ENCODE measurements around a stretch of chr15.

GRCh38 chr15:95684372-95685431 lies 645.8 kb upstream of the NR2F2 start:
- RAMPAGE, long total RNA, result no peak
- RRBS, result no CpG with 5 or more reads among the region's 4 CpGs

DNA sequence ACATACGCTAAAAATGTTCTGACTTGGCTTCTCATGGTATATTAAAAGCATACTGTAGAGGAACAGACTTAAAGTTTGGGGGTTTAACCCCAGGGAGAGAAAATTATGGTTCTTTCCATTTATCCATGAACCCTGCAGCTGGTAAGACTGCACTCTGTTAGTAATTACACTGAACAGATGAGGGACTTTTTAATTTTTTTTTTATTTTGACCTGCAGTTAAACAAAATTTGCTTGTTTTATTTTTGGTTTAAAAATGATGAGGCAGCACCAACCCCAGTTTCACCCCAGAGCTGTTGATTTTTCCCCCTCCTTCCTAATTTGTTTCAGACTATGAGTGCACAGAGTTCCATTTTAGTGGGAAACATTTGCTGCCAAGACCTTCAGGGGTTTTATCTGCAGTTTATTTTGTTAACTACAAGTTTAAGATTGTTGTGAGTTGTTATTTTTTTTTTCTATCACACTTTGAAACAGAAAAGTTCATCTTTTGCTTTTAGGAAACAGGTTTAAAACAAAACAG lies 455.9 kb upstream of the NR2F2 start:
- RAMPAGE, long total RNA, result no peak
- RRBS, result no CpG with 5 or more reads among the region's 1 CpG

- RAMPAGE, long total RNA, result no peak
- RRBS, result no CpG with 5 or more reads among the region's 11 CpGs
Observed at GRCh38 chr15:95930717-95931495, 399.6 kb upstream of the NR2F2 start.

DNA sequence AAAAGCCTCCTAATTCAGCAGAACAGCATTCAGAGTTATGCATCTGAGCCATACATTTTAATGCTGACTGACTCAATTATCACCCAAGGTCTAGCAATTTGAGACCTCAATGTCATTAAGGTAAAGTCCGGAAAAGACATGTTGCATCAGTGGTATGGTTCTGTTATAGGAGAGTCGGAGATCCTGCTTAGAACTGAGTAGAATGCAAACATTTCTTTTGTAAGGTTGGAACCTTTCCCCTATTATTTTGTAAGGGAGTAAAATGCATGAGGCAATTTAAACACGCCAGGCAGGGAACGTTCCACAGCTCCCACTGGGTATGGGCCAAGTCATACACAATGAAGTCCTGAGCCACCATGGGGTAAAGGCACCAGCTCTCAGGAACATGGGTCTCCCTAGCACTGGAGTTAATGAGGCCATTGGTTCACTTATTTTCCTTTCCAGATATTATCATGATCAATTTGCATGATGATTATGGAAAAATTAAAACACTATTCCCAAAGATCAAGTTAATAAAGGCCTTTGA lies 116.6 kb upstream of the NR2F2 start:
- RAMPAGE, long total RNA, result no peak
- RRBS, result no CpG with 5 or more reads among the region's 4 CpGs

DNA sequence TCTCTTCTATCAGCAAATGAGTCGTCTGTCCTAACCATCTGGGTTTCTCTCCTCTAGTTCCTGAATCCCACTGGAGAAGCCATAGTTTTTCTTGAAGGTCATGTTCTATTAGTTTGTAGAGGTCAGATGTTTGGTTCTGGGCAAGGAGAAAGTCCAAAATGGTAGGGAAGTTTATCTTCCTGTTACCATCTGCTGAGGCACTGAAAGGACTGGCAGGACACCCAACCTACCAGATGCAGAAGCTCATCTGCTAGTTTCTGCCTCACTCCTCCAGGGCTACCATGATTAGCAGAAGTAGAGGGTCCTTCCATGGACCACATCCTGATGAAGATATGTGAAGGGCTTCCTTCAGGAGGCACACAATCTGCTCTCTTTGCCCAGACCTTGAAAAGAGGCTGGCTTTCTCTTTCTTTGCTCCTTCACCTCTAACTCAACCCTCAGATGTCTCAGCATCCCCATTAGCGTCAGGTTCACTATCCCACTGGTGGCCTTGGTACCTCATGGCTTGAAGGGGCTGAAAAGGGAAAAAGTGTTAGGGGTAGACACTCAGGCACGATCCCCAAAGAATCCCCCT lies 85.7 kb upstream of the NR2F2 start:
- RAMPAGE, long total RNA, result no peak
- RRBS, result no CpG with 5 or more reads among the region's 3 CpGs

DNA sequence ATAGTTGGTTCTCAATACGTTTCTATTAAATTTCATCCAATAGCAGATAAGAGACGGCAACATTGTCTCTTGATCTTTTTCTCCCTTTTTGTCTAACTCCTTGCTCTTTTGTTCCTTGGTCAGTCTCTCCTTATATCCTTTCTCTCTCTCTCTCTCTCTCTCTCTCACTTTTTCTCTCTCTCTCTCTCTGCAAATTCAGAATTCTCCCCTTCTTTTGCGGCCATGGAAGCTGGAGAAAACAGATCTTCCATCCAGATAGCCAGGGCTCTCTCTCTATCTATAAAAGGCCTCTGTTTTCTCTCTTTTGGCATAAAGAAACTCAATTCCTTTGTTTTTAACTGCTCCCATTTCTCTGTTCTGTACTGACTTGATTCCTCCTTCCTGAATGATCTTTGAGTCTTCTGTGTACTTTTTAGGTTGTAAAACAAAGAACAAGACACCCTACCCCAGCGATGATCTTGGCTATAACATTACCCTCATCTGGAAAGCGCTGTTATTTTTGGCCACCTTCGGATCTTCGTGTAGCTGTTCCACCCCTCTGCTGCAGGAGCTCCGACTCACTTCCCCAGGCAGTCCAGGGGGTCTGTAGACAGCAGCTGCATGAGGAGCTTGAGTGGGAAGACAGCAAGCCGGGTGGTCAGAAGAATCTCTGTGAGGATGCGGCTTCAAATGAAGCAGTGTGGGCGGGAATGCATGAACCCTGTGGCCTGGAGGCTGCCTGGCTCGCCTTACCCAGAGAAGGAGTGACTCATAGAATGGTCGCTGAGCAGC lies 45.5 kb upstream of the NR2F2 start:
- RAMPAGE, long total RNA, result no peak
- RRBS, result no CpG with 5 or more reads among the region's 13 CpGs

DNA sequence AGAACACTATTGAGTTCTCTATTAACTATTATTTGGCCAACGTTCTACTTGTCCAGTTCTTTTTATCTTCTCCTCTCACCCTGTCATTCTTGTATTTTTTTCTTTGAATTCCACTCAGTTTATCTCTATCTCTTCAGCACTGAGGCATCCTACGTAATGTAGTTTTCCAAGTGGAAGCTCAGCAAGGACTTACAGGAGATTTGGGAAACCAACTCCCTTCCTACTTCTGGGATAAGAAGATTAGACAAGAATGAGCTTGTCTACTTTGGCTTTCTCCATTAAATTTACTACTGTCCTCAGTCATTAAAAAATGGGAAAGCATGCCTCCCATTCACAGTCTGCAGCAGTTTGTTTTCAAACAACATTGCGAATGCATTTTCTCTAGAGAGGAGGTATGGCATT lies 21.3 kb upstream of the NR2F2 start:
- RAMPAGE, long total RNA, result no peak
- RRBS, result no CpG with 5 or more reads among the region's 3 CpGs

- RAMPAGE, long total RNA, result no peak
- RRBS, result 1% methylated on average over 3 of the region's 9 CpGs
Observed at GRCh38 chr15:96320989-96321247, 9.6 kb upstream of the NR2F2 start.

GRCh38 chr15:96340349-96341162 lies 10.1 kb downstream of the NR2F2 start:
- RAMPAGE, long total RNA, result no peak
- RRBS, result under 1% methylated on average over 7 of the region's 53 CpGs

DNA sequence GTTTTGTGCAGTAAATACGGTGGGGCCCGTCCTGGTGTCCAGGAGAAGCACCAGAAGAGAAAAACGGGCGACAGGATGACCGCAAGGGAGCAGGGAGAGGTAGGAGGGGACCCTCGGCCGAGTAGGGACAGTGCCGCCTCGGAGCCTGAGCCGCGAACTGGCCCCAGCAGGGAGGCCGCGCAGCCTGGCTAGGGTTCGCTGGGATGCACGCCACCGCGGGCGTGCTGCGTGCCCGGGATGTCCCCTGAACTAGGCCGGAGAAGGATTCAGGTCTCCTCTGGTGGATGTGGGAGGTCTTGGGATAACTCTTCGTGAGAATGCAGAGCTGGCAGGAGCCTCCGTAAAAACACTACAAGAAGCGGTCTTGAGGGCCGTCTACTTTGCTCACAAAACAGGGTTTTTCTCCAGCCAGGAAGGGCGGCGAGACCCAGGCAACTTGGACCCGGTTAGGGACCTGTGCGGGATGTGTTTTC lies 35.3 kb downstream of the NR2F2 start:
- RAMPAGE, long total RNA, result no peak
- RRBS, result 3% methylated on average over 2 of the region's 29 CpGs

- RAMPAGE, long total RNA, result no peak
- RRBS, result 3% methylated on average over 6 of the region's 33 CpGs
Observed at GRCh38 chr15:97652787-97653359, 307.6 kb upstream of the ARRDC4 start.

DNA sequence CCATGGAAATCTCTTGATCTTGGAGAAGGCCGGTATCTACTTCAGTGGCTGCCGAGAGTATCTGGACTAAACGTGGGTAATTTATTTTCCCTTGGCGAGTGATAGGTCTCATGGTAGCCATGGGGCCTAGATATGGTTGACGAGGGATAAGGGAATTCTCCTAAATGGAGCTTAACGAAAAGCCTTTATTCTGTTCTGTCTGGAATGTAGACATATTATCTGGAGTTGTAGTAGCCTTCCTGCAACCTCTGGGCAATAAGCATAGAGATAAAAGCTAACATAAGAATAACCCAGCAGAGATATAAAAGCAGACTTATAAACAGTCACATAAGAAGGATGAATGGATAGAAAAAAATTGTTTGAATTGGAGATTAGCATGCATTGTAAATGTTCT lies 281.3 kb upstream of the ARRDC4 start:
- RAMPAGE, long total RNA, result no peak
- RRBS, result no CpG with 5 or more reads among the region's 6 CpGs

GRCh38 chr15:97961026-97962062 lies 841 bp downstream of the ARRDC4 start:
- RAMPAGE, long total RNA, result no peak
- RRBS, result 2% methylated on average over 21 of the region's 55 CpGs

DNA sequence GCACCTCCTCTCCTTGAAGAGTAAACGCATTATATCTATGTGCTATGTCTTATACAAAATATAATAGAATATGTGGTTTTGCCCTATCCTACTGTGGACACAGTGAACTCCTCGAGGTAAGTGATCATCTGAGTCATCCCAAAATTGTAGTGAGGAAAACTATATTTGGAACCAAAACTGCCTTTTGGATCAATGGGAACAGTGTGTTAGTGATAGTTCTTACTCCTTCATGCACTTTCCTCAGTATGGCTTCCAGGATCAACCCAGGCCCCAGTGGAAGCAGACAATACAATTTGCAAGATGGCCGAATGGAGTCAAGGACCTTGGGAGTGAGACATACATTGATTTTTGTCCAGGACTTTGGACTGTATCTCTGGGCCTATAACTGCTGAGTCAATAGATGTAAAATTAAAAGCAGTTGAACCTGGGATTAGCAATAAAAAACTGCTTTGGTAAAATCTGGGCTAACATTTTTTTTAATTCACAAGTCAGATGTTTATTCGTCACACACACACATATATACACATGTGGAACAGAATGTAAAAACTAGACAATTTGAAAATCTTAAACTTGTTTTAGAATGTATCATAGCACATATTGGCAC lies 1.7 kb downstream of the ARRDC4 start:
- RAMPAGE, long total RNA, result no peak
- RRBS, result no CpG with 5 or more reads among the region's 4 CpGs

GRCh38 chr15:98160413-98160697 lies 199.9 kb downstream of the ARRDC4 start:
- RAMPAGE, long total RNA, result no peak
- RRBS, result no CpG with 5 or more reads among the region's 5 CpGs

DNA sequence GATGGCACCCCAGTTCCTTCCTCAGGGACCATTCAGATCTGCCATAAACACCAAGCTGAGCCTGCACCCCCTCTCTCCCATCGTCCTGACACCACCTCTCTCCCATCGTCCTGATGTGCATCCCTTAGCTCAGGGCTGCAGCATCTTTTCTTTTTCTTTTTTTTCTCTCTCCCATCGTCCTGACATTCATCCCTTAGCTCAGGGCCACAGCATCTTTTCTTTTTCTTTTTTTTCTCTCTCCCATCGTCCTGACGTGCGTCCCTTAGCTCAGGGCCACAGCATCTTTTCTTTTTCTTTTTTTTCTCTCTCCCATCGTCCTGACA lies 126.0 kb upstream of the IGF1R start:
- RAMPAGE, long total RNA, result no peak
- RRBS, result no CpG with 5 or more reads among the region's 7 CpGs

GRCh38 chr15:98525503-98526318 lies 122.6 kb upstream of the IGF1R start:
- RAMPAGE, long total RNA, result no peak
- RRBS, result no CpG with 5 or more reads among the region's 21 CpGs

DNA sequence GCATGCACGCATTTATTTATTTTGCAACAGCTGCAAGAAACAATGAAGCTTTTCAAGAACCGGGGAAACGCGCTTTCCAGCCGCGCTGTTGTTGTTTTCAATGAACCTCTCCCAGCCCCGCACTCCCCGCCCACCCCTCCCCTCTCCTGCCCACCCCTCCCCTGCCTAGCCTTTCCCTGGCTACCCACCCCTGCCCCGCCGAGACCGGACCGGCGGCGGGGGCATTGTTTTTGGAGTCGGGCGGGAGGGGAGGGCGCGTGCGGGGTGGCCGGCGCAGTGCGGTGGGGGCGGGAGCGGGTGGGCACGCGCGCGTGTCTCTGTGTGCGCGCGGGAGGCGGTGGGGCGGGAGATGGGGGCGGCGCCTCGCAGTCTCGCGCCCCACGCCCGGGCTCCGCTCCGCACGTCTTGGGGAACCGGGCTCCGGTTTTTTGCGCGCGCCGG lies 325 bp upstream of the IGF1R start:
- RAMPAGE, long total RNA, result no peak
- RRBS, result 2% methylated on average over 9 of the region's 49 CpGs

- RAMPAGE, long total RNA, result no peak
- RRBS, result no CpG with 5 or more reads among the region's 4 CpGs
Observed at GRCh38 chr15:98660765-98661140, 12.4 kb downstream of the IGF1R start.

DNA sequence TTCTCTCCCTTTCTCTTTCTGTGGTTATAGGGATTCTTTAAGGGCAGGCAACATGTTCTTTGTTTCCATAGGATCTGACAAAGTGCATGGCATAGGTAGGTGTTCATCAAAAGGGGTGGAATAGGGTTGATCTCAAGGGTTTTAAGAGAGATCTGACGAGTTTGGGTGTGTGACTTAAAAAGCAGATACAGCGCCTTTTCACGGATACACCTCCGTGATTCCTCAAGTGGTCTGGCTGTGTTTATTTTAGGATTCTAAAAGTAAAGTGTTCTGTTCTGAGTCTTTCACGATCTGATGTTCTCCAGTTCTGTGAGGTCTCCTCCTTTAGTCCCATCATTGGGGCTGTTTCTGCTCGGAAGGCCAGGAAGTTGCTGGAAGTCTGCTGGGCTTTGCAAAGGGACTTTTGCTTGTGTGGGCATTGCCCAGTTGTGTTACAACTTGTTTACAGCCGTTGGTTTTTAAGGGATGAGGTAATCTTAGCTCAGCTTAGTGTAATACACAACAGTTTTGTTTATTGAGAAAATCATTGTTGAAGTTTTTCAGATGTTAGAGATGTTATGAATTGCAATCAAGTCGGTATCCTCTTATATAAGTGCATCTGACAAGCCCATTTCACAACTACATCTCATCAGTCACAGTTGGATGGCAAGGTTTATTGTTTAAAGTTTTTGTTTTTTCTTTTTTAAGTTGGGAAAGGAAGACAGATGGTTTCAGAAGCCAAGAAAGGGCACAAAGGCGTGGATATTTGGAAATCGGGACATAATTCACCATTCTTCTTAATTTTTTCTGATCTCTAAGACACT lies 34.9 kb downstream of the IGF1R start:
- RAMPAGE, long total RNA, result no peak
- RRBS, result no CpG with 5 or more reads among the region's 10 CpGs

Data from hepatocyte (in vitro differentiated cells and primary cell).